Monocyte (primary cell): ENCODE results near the genes CCNG2 and CXCL13.

DNA sequence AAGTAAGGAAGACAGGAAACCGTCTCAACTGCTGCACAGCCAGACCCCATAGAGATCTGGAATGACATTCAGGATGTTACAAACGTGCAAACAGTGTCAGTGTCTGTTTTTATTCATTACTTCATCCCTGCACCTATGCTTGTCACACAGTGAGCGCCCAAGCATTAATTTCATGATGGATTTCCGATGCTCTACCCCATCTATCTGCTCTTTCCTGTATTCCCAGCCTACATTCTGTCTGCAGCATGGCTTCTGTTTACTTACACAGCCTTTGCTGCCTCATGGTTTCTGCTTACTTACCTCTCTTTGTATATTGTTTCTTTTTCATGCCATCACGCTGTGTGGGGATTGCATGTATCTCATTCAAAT, 53.2 kb downstream of the SEPTIN11 start:
- PRO-cap, 2 experiments = no peak in any of the 2 experiments

GRCh38 chr4:77012705-77013449, 62.9 kb downstream of the CCNI start:
- PRO-cap, 2 experiments = no peak in any of the 2 experiments

DNA sequence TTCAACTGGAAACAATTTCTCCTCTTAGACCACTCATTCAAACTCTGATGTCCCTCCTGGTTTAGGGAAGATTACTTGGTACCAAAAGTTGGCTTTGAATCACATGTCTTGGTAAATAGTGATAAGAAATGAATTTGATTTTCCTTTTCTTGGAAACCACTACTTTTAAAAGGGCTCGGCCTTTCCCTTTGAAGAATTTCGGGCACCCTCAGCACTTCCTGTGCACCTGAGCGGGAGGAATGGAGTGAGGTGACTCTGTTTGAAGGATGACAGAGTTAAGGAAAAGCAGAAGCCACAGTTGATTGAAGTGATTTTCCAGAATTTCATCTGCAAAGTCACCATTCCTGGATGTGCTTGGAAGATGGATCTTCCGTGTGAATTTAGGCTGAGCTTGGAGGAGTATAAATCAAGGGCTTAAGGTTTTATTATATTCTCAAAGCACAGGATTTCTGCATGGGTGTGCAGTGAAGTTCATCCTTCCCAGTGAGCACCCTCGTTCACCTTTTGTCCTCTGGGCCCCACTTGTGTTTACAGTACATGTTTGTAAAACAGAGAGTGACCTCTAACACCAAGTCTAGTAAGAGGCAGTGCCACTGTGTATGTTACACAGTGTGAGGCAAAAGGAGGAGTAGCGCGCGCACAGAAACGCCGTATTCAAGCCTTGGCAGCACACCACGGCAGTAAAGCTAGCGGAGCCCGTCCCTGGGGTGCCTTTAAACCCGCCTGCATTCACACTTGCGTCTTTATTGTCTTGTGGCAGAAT, 52.1 kb downstream of the CCNI start:
- PRO-cap, 2 experiments = no peak in any of the 2 experiments

GRCh38 chr4:77048357-77048619, 27.5 kb downstream of the CCNI start:
- PRO-cap, 2 experiments = peak in 1 of 2 experiments; most common minus-strand start chr4:77048598 (in 1)

DNA sequence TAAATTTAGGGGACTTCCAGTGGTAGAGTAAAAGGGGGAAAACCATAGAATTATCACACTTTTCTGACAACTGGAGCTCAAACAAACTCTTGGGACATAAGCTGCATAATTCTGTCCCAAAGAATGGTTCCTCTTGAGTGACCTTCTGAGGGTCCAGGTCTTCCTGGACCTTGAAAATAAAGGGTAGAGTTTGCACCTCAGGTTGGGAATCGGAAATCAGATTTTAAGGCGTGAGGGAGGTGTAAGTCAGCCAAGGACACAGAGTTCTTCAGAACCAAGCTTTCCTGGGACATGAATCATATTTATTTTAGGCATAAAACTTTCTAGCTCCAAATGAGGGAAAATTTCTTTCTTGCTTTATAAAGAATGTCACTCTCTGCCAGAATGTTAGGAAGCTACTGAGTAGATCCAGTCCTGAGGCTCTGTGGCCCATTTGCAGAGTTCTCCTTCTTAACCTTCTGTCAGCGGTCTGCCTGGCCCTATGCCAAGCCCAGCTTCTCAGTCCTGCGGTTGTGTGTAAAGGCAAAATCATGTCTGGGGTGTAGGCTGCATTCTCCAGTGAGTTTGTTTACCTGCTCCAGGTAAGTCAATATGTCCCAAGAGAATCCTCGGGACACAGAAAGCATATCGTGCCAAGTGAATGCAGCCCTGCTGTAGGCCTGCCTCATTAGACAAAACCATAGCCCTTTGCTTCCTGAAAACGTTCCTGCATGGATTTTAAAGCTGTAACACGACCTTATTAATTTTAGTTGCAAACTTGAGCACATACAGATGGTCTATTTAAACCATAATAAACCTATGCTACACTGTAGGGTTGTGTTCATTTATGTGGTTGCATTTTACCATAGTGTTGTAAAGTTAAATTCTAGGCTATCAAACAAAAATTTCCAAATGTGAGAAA, 29.1 kb upstream of the CCNI start:
- PRO-cap, 2 experiments = no peak in any of the 2 experiments

- PRO-cap, 2 experiments = no peak in any of the 2 experiments
Observed at GRCh38 chr4:77126800-77127316, 30.1 kb upstream of the CCNG2 start.

DNA sequence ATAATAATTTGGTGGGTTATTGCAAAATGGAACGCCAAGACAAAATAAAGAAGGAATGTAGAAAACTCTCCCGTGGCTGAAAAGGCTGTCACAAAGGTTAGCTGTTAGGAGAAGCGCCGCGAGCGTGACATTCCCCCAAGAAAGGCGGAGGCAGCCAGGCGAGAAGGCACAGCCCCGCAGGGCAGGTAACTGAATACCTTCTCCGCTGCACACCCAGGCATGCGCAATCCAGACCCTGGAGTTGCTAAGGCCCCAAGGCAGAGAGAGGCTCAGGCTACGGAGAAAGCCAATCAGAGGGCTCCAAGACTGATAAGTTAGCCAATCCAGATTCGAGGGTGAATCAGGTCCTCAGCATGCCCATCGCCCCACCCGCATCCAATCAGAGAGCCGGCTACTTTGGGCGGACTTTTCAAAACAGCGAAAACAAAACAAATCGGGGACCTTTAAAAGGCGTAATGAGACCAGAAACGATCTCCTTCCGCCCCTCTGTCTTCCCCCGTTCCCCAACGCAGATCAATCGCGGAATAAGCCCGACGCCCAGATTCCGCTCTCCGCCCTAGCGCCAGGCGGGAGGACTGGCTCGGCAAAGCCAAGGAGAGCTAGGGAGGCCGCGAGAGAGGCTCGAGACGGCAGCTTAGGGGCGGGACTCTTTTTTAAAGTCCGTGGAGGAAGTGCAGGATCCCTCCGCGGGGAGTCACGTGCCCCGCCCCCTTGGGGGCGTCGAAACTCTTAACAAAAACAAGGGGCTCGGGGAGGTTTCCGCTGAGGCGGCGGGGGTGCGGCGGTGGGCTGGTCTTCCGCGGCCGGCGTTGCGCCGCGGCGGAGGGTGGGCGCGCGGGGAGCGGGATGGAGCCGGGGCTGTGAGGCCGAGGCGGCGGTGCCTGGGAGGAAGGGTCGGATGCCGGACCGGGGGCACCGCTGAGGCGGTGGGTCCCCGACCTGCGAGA, at the start of gene CCNG2:
Gene CCNG2 (plus strand): TSS at position 726 of the 947 bp plus-strand sequence.
- PRO-cap, 2 experiments = peak in 2 of 2 experiments; most common plus-strand start position 765 of the sequence (in 2); most common minus-strand start position 577 of the sequence (in 1)

- PRO-cap, 2 experiments = no peak in any of the 2 experiments
Observed at GRCh38 chr4:77157511-77157896, 497 bp downstream of the CCNG2 start.

- PRO-cap, 2 experiments = no peak in any of the 2 experiments
Observed at GRCh38 chr4:77493747-77494673, 111.6 kb upstream of the CXCL13 start.

- PRO-cap, 2 experiments = no peak in any of the 2 experiments
Observed at GRCh38 chr4:77538123-77538396, 67.6 kb upstream of the CXCL13 start.

GRCh38 chr4:77605647-77605948, at the start of gene CXCL13:
Gene CXCL13, plus strand, starts transcription at chr4:77605820.
- PRO-cap, 2 experiments = no peak in any of the 2 experiments

DNA sequence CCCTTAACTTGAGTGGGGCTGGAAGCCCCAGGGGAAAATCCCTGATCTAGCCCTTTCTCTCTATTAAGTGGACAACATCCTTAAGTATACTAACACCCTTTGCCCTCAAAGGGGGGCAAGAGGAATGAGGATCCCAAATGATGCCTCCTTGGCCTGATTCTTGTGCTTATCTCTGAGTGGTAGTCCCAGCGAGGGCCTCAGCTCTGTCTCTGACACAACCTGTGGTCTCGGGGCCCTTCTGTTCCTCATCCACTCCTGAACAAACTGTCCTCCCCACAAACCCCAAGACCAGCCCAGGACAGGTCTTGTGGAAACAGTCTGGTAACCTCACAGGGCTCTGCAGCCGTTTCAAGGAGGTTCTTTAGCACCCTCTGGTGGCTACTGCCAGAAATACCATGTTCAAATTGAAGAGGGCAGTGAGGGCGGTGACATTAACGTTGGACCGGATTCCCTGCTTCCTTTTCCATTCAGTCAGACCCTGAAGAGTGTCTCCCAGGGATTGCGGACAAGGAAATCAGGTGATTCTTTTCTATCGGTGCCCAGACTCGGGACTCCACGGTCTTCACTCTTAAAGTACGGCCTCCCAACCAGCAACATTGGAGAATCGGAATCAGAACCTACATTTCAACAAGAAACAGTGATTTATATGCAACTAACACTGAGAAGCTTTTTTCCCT, 13.0 kb downstream of the CXCL13 start:
- PRO-cap, 2 experiments = no peak in any of the 2 experiments

DNA sequence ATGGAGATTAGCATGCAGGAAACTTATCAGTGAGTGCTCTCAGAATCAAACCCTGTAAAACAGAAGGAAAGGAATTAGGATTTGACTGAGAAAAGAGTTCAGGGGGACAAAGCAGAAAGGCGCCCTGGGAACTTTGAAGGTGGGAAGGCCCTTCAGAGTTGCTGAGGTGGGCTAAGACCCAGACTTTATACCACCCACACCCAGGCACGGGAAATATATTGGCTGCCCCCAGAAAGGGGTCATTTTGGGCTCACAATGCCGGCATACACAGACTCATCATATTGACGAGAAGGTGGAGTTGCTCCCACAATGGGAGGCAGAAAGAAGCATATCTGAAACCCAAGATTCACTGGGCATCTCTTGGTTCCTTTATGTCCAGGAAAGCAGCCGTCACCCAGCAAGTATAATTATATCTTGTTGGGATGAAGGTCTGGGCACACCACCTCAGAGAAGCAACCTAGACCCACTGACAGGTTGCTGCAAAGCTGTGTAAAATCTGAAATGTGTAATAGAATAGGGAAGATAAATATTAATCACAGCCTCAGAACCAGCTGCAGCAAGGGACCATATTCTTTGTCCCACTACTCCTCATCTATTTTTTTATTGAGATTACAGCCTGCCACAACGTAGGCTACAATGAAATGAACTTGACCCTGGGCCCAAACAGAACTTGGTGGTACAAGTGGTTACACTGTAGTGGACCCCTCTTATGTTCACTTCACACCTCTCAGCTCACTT, 105.5 kb downstream of the CXCL13 start:
- PRO-cap, 2 experiments = no peak in any of the 2 experiments

- PRO-cap, 2 experiments = no peak in any of the 2 experiments
Observed at GRCh38 chr4:78181730-78182409, 124.7 kb downstream of the FRAS1 start.

DNA sequence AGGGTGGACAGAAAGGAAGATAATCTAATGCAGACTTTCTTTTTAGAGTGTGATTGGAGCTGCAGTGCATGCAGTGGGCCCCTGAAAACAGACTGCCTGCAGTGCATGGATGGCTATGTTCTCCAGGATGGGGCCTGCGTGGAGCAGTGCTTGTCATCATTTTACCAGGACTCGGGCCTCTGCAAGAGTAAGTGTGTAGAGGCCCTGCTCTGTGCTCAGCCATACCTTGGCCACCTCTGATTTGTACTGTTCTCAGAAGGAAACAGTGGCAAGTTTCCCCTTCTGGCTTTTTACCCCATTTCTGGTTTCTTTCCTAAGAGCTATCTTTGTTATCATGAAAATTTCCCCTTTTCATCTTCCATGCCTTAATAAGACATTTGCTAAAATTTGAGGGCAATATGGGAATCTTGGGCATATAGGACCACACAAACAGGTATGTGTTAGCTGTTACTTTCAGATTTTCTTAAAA, 178.9 kb upstream of the ANXA3 start:
- PRO-cap, 2 experiments = no peak in any of the 2 experiments

- PRO-cap, 2 experiments = no peak in any of the 2 experiments
Observed at GRCh38 chr4:78644628-78644964, 93.0 kb downstream of the ANXA3 start.

- PRO-cap, 2 experiments = no peak in any of the 2 experiments
Observed at GRCh38 chr4:78720861-78721813, 55.0 kb upstream of the BMP2K start.

DNA sequence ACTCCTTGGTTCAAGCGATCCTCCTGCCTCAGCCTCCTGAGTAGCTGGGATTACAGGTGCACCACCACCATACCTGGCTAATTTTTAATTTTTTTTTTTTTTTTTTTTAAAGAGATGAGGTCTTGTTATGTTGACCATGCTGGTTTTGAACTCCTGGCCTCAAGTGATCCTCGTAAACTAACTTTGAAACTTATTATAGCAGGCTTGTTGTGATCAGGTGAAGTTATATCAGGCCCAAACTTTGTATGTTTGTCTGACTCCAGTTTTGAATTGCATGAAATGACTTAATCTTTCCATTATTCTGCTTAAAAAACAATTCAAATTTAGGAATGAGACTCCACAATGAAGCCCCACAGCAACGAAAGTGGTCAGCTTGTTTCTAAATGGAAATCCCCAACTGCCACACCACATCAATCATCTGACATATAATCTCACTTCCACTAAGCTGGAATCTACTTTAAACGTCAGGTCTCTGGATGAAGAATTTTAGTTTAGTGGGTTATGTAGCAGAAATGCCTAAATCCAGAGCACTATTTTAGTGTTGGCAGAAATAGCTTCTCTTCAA, 1.9 kb upstream of the BMP2K start:
- PRO-cap, 2 experiments = no peak in any of the 2 experiments

DNA sequence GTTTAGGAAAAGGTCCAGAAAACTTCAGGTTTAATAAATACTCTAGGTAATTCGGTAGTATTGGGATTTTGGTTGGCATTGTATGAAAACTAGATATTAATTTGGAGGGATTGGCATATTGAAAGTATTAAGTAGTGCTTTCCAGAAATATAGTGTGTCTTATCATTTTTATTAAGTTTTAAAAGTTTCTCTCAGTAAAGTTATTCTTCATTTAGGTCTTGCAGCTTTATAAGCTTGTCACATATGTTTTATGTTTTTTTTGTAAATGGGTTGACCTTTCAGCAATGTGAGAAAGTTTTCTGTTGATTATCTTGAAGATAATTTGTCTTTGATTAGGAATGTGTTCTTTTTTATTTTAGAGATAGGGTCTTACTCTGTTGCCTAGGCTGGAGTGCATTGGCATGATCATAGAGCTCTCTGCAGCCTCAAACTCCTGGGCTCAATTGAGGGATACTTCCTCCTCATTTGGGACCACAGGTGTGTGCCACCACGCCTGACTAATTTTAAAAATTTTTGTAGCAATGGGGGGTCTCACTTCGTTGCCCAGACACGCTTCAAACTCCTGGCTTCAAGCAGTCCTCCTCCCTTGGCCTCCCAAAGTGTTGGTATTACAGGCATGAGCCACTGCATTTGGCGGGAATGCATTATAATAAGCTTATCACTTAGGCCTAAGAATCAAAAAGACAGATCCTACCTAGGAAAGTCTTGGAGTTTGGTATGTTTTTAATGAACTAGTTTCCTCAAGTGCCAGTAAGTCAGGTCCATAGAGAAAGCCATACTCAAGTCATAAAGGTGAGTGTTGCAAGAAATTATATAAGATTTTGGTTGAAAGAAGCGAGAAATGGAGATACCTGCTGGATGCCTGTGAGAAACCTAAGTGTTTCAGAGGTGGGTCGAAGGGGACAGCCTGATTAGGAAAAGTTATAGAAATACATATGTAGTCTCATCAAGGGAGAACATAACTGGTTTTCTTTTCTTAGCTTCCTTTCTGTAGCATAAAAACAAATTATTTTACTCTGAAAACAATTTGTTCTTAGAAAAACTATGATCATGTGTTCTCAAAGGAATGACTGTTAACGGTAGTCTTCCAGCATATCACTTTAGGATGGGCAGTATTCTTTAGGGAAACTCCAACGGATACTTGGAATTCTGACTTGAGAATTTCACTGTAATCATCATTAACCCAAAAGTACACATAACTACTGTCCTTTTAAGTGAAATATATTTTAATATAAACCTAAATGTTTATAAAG, 21.8 kb downstream of the BMP2K start:
- PRO-cap, 2 experiments = no peak in any of the 2 experiments

DNA sequence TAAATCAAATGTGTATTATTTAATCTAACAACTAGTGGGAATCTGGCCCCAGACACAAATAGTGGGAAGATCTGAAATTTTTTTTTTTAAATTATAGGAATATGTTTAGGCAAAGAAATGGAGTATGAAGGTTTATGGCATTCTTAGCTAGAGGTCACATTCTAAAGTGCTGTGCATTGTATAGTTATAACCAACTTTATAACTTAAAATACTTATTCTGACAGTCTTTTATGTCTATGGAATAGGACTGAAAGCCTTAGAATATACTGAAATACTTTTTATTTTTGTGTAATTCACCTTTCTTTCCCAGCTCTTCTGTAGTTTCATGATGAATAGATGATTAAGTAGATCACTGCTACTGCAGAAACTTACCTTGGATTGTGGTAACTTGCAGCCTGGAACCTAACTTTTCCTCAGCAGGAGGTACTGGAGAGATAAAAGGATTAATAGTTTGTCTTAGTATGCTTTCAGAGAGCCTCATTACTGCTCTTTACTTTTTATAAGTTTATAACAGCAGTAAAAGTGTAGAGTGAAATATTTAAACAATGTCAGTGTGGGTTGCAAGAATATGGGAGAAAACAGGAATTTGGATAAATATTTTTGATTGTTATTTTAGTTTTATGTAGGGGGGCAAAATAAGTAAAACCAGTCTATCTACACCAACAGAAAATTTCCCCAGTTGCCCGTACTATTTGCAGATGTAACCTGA, 33.3 kb downstream of the PAQR3 start:
- PRO-cap, 2 experiments = no peak in any of the 2 experiments